Measurements from ENCODE around the genes CDK13 and MPLKIP.

GRCh38 chr7:39733829-39734611 is 110.6 kb downstream of the RALA start:
- PRO-cap: no peak
- RAMPAGE, long total RNA, 2 experiments: no peak in any of the 2 experiments

DNA sequence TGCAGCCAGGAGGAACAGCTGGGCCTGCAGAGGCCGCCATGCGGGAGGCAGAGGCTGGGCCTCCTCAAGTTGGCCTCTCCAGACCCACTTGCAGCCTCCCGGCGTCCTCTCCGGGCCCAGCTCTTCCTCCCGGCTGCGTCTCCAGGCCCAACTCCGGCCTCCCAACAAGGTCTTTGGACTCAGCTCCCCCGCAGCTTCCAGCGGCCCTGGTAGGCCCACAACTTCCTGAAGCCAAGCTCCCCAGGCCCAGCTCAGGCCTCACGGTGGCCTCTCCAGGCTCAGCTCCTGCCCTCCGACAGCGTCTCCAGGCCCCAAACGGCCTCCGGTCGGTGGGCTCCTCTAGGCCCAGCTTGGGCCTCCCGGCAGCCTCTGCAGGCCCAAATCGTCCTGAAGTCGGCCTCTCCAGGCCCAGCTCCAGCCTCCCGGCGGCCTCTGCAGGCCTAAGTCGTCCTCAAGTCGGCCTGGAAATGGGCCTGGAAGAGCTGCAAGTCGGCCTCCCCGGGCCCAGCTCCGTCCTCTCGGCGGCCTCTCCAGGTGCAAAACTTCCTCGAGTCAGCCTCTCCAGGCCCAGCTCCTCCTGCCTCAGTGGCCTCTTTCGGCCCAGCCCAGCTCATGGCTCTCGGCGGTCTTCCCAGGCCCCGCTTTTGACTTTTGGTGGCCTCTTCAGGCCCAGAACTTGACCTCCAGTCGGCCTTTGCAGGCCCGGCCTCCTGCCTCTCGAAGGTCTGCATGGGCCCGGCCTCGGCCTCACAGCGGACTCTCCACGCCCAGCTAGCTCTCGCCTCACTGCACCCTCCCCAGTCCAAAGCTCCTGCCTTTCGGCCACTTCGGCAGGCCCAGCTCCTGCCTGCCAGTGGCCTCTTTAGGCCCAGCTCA is 156.2 kb upstream of the CDK13 start:
- PRO-cap: no peak
- RAMPAGE, long total RNA, 2 experiments: no peak in any of the 2 experiments

- PRO-cap: unidirectional peak, plus-strand start at chr7:39950051; bidirectional peak, plus-strand start at chr7:39950221, minus-strand start at chr7:39950202
- RAMPAGE, long total RNA, 2 experiments: start-site peak on the plus strand in 1 of 2 experiments, at chr7:39949649-39950637 at its widest, 130 reads per replicate
Measured at GRCh38 chr7:39949970-39950425, at the start of gene CDK13. CDK13 (plus strand) TSS chr7:39950256.

DNA sequence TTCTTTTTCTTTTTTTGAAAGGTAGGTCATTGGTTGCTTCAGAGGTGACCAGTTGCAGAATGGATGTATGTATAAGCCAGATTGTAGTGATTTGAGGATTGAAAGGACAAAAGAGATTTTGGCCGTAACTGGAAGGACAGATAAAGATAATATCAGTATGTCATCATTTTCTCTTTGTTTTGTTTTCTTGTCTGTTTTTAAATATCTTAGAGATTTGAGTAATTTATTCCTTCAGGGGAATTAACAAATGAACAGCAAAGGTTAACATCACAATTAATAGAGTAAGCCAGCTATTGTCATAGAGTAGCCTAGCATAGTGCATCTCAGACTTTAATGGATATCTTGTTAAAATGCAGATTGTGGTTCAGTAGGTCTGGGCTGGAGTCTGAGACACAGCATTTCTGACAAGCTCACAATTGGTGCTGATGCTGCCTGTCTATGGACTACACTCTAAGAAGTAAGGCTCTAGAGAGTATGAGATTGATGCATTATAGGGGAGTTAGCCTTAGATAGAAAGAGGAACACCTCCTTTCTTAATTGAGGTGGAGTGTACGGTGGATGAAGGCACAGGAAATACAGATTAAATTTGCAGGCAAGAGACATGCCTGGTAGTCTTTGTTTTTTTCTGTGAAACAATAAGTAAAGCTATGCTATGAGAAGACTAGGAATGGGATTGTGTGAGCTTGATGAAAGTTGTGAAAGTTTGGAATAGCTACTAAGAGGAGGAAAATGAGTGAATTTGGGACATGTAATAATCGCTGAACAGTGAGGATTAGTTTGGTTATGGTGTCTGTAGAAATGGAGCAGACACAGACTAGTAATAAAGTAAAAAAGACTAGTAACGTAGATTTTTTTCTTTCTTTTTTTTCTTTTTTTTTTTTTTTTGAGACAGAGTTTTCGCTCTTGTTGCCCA is 28.5 kb downstream of the CDK13 start:
- PRO-cap: no peak
- RAMPAGE, long total RNA, 2 experiments: no peak in any of the 2 experiments

DNA sequence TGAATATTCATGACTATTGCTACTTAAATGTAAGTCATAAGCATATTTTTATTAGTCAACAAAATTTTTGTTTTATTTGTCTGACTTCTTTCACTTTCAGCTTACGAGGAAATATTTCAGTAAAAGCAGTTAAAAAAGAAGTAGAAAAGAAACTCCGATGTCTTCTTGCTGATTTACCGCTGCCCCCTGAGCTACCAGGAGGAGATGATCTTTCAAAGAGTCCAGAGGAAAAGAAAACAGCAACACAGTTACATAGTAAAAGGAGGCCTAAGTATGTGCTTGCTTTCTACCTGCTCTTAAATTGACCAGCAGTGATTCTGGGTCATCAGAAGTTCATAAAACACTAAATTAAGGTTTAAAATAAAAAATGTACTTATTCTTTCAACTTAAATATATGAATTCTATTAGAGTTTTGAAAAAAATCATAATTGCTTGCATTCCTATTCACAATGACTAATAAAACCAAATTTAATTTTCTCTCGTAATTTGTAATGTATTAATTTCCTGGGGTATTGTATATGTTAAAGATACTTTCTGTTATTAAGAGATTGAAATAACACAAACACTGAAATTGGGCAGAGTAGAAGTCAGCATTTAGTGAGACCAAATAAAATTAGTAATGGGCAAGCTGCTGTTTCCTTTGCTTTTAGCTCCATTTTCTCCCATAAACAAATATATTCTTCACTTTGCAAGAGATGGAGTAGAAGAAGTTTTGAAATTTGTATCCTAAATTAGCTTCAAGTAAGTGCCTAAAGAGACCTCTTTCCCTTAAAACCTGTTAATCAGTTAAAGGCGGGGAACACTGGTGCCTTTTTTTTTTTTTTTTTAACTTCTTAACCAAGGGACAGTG is 47.6 kb downstream of the CDK13 start:
- PRO-cap: no peak
- RAMPAGE, long total RNA, 2 experiments: no peak in any of the 2 experiments

DNA sequence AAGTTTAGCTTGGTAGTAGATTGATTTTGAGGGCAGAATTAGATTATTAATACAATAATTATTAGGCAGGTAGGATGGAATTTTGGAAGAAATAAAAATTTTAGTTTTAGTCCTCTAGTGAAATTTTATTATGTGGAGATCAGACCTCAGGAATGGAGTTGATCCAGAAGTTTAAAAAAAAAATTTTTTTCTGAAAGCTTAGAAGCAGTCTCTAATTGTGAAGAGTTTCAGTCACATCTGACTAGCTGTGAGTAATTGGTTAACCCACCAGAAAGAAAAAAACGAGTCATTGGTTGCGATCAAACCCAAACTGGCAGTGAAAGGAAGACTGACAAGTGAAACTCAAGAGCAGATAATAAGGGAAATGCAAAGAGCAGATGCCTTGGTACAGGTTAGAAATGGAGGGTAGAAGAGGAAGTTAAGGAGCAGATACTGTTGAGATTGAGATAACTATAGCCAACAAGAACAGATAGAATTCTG is 65.6 kb downstream of the CDK13 start:
- PRO-cap: no peak
- RAMPAGE, long total RNA, 2 experiments: start-site peak on the plus strand in 1 of 2 experiments, centred at position 101 of the sequence, 9 reads per replicate

DNA sequence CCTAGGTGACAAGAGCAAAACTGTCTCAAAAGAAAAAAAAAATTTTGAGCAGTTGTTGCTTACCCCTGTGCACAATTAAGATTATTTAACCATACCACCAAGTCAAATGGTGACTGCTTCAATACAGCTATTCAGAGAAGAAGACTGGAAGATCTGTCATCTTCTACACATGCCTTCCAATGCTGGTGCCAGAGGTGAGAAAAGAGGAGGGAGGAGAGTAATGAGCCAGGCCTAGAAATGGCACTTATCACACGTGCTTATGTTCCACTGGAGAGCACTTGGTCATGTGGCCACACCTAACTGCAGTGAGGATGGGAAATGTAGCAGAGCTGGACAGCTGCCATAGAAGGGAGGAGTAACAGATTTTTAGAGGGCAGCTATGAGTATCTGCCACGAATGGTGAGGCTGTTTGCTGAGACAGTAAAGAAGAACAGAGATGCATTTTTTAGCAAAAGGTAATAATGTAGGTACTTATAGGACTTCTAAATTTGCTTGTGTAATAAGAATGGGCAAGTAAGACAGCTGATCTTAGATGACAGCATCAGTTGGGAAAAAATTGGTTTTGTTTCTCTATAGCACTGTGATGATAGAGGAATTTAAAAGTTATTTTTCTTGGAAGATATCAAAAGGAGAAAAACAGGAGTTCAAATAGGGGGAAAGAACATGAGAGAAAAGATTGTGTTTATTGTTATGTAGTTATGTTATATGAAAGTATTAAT is 77.0 kb downstream of the MPLKIP start:
- PRO-cap: no peak
- RAMPAGE, long total RNA, 2 experiments: start-site peak on the plus strand in 1 of 2 experiments, centred at position 301 of the sequence, 11 reads per replicate

- PRO-cap: no peak
- RAMPAGE, long total RNA, 2 experiments: start-site peak on the plus strand in 1 of 2 experiments, at chr7:40092986-40093186 at its widest, 62 reads per replicate
Measured at GRCh38 chr7:40092477-40093421, 41.7 kb downstream of the MPLKIP start.

DNA sequence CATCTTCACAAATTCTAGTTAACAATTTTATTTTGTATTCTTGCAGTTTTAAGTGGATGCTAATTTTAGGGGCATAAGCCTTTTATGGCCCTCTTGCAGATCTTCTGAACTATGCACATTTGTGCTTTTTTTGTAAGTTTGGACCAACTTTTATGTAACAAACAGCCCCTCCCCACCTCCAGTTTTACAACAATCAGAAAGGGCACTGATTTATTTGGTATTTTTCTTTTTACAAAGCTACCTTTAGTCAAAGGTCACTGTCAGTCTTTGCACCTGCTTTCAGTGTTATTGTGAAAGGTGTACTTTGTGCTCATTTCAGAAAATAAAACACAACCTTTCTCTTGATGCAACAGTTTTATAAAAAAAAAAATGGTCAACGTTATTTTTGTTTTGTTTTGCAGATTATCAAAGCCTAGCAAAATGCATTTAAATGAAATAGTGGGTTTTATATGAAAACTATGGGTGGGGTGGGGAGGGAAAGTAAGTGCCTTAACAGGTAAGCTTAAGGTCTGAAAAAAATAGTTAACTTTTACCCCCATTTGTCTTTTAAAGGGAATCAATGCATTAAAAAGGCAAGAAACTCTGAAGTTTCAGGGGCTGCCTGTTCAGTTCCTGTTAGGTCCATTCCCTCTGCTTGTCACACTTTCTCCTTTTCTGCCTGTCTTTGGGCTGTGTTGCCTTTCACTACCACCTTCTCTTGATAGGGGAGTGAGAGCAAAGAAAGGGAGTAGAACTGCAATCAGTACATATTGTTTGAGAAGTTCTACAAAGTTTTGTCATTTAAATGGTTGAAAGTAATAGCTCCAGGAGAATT is 39.0 kb downstream of the MPLKIP start:
- PRO-cap: no peak
- RAMPAGE, long total RNA, 2 experiments: no peak in any of the 2 experiments

GRCh38 chr7:40134133-40135140 is at the start of gene MPLKIP:
MPLKIP (minus strand) TSS chr7:40134622.
- PRO-cap: unidirectional peak, minus-strand start at chr7:40134443; bidirectional peak, plus-strand start at chr7:40135005, minus-strand start at chr7:40134617
- RAMPAGE, long total RNA, 2 experiments: start-site peak on the plus strand in 1 of 2 experiments, at chr7:40135009-40135014 at its widest, 6 reads per replicate; start-site peak on the minus strand in 2 of 2 experiments, at chr7:40134610-40134644 at its widest, 516 to 747 reads per replicate

DNA sequence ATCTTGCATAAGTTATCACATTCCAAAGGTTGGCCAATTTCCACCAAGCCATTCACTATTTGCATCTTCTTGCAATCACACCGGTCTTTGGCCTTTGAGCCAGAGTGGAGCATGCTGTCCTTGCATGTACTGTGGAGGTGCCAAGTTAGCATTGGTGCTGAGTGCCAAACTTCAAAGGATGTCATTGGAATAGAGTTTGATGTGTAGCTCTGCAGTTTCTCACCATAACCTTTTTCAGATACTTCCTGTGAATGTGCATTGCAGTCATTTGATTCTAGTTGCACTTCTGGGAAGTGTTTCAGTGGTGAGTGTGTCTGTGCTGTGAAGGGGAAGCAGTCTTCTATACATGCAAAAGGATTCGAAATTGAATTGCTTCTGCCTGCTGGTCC is 620.7 kb downstream of the SUGCT start:
- PRO-cap: no peak
- RAMPAGE, long total RNA, 2 experiments: no peak in any of the 2 experiments

GRCh38 chr7:40760579-40760852 is 625.7 kb downstream of the SUGCT start:
- PRO-cap: no peak
- RAMPAGE, long total RNA, 2 experiments: no peak in any of the 2 experiments

- PRO-cap: no peak
- RAMPAGE, long total RNA, 2 experiments: no peak in any of the 2 experiments
Measured at GRCh38 chr7:41733196-41733541, 30.3 kb upstream of the INHBA start.

- PRO-cap: no peak
- RAMPAGE, long total RNA, 2 experiments: no peak in any of the 2 experiments
Measured at GRCh38 chr7:42068503-42069408, 168.3 kb downstream of the GLI3 start.

DNA sequence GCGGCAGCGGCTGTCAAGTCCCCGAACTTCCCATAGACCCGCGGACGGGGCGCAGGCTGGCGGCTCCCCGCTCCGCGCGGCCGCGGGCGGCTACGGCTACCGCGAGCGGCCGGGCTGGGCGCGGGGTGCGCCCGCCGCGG is 163 bp downstream of the GLI3 start:
- PRO-cap: no peak
- RAMPAGE, long total RNA, 2 experiments: no peak in any of the 2 experiments

- PRO-cap: no peak
- RAMPAGE, long total RNA, 2 experiments: no peak in any of the 2 experiments
Measured at GRCh38 chr7:42877740-42878145, 34.1 kb downstream of the C7orf25 start.

DNA sequence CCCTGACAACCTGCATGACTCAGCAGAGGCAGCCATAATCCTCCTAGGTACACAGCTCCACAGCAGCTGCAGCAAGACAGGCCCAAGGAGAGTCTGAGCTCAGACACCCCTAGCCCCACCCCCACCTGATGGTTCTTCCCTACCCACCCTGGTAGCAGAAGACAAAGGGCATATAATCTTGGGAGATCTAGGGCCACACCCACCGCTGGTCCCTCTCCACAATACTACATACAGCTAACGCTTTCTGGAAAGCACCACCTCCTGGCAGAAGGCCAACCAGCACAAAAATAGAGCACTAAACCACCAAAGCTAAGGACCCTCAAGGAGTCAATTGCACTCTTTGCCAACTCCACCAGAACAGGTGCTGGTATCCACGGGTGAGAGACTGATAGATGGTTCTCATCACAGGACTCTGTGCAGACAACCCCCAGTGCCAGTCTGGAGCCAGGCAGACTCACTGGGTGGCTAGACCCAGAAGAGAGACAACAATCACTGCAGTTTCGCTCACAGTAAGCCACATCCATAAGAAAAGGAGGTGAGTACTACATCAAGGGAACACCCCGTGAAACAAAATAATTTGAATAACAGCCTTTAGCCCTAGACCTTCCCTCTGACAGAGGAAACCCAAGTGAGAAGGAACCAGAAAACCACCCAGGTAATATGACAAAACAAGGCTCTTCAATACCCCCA is 18.2 kb downstream of the C7orf25 start:
- PRO-cap: no peak
- RAMPAGE, long total RNA, 2 experiments: no peak in any of the 2 experiments

DNA sequence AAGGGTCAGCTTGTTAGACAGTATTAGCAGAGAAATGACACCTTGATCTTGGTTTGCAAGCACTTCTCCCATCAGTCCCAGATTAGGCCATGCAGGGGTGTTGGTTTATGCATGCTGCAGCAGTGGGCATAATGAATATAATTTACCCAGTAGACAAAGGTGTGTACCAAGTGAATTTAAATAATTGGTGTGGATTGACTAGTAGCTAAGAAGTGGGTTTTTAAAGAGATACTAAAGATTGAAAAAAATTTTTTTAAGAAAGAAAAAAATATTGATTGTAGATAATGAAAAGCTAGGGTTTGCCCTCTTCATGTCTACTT is 68.4 kb upstream of the HECW1 start:
- PRO-cap: no peak
- RAMPAGE, long total RNA, 2 experiments: no peak in any of the 2 experiments

- PRO-cap: no peak
- RAMPAGE, long total RNA, 2 experiments: no peak in any of the 2 experiments
Measured at GRCh38 chr7:43072482-43073134, 39.8 kb upstream of the HECW1 start.

DNA sequence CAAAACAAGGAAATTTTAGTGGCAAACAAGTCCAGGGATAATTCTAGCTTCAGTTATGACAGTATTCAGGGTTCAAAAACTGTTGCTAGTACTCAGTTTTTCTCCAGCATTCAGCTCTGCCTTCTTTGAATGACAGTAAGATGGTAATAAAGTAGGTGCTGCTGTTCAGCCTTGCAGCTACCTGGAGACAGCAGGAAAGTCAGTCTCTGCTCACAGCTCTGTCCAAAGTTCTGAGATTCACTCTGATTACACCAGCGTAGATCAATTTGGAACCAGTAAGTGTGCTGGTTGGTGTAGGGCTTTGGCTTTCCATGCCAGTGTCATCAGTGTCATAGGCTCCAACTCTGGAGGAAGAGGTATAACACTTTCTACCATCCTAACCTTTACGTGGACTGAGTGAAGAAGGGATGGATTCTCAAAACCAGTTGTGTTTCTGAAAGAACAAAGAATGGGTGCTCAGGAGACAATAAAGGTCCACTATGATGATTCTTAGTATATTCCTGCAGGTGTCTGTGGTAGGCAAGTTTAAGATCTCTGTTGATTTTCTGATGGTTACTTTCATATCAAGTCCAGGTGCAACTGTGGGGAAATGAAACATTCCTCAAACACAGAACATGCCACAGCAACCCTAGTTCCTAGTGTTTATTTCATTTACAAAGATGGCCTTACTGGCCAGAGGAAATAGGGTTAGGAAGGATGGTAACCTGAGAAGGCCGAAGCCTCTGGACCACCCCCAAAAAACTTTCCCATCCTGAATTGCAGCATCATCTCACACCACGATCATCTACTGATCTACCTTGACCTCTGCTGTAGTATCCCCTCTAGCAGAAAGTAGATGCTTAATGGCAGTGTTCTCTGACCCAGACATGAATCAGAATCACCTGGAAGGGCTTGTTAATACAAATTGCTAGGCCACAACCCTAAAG is 26.4 kb downstream of the STK17A start:
- PRO-cap: no peak
- RAMPAGE, long total RNA, 2 experiments: no peak in any of the 2 experiments